NALM6 (cell line): ENCODE measurements around the genes MARCHF2, OR2Z1, OR1M1 and COL5A3.

DNA sequence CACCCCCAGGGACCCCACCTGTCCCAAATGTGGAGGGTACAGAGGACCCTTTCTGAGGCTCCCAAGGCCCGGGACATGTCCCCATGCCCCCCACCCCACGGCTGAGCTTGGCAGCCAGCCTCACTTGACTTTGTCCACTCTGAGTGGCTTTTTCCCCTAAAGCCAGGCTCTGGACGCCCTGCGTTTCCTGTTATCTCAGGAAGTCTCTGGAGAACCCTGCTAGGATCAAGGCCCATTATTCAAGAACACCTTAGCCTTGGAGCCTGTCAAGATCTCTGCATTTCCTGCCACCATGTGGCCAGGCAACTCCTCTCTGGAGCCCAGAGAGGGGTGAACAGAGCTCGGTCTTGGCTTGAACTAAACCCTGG is 4.3 kb downstream of the NDUFA7 start:
- PRO-cap = unidirectional peak, minus-strand start at position 308 of the sequence

DNA sequence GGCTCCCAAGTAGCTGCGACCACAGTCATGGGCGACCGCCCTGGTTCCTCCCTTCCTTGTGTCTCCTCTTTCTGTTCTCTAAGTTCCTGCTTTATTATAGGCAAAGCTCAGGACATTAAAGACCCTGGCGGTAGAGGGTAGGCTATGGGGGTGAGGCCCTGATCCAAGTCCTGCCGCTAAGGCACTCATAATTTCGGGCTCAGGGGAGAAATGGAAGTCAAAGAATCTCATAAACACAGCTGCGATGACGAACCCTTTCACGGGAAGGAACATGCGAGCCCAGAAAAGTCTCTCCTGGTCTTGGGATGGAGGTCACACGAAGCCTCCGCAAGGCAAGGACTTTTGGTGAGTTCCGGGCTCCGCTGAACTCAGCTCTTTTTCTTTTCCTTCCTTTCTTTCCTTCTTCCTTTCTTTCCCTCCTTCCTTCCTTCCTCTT is 919 bp upstream of the ANGPTL4 start:
- PRO-cap = no peak

- PRO-cap = no peak
Measured at GRCh38 chr19:8366384-8366671, 2.4 kb downstream of the ANGPTL4 start.

DNA sequence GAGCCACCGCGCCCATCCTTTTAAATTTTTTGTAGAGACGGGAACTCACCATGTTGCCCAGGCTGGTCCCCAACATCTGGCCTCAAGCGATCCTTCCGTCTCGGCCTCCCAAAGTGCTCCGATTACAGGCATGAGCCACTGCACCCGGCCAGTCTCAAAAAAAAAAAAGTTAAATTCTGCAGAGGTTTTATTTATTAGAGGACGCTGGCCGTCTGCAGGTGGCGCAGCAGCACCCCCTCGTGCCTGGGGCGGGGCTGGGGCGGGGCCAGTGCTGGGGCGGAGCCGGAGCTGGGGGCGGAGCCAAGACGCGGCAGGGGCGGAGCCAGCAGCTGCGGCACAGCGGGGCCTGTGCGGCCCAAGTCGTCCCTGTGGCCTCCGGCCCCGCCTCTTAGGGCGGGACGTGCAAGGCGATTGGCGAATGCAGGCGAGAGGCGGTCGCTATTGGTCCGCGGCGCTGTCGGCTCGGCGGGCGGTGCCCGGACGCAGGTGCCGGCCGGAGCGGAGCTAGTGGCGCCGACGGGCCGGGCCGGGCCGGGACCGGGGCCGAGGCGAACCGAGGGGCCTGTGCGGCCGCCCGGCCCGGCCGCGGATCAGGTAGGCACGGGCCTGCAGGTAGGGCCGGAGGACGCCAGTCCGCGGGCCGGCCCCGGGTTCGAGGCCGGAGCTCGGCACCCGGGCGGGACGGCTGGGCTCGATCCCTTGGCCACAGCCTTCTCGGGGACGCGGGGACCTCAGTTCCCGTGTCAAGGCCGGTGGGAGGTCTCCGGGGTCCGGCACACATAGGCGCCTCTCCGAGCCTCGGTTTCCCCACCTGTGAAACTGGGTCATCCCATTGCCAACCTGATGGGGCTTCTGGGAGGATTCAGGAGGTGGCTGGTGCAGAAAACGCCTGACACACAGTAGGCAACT is at the start of gene MARCHF2:
MARCHF2 (plus strand) TSS at position 479 of the 909 bp plus-strand sequence.
- PRO-cap = bidirectional peak, plus-strand start at position 468 of the sequence, minus-strand start at position 167 of the sequence

GRCh38 chr19:8417842-8418529 is 4.9 kb downstream of the MARCHF2 start:
- PRO-cap = no peak

DNA sequence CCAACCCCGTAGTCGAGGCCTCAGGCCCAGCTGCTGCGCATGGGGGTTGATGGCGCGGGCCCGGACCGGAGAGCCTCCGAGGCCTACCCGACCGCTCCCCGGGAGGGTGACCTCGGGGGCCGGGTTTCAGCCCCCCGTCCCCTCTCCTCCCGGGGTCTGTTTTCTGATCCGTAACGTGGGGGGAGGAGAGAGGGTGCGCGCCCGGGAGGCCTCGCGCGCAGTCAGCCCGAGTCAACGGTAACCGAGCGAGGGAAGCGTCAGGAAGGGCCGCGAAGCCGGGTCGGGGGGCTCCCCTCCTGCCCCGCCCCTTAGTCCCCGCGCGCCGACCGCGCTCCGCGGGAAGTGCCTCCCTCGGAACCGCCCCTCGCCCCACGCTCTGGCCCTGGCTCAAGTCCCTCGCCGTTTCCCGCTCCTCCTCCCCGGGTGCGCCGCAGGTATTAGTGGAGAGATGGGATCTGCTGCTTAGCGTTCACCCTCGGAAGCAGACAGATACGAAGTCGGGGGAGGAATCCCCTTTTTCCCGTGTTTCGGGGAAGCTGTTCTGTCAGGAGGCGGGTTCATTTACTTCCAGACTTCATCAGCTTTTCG is 671 bp downstream of the HNRNPM start:
- PRO-cap = no peak

DNA sequence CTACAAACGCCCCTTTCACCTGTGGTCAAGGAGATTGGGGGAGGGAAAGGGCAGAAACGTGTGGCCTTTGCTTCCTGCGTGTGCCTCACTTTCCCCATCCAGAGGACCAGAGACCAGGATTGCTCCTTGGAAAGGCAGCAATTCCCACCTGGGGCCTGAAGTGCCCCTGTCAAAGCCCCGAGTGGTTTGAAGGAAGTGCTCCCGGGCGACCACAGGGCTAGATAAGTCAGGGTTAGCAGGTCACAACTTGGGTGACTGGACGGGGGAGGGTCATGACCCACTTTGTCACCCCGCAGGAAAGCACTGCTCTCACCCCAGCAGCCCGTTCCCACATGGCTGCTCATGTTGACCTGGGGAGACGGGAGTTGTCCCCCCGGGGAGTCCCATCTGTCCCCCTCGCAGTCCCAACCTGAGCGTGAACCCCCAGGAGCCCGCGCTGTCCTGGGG is 478 bp downstream of the PRAM1 start:
- PRO-cap = no peak

GRCh38 chr19:8555507-8555860 is 21.8 kb downstream of the MYO1F start:
- PRO-cap = no peak

DNA sequence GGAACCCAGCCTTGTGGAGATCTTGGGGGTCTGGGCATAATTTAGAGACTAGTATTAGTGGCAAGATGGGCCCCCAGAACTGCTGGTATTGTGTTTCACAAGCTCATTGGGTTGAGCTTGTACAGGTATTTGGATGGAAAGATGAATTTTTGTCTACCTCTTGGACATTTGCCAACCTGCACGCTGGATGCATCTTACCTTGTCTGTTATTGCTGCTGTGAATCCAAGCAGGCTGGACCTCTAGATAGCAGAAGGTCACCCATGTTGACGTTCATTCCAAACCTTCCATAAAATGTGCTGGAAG is at the start of gene OR2Z1:
OR2Z1 (plus strand) TSS at position 170 of the 304 bp plus-strand sequence.
- PRO-cap = no peak

- PRO-cap = no peak
Measured at GRCh38 chr19:9009441-9009738, 77.5 kb upstream of the OR1M1 start.

- PRO-cap = no peak
Measured at GRCh38 chr19:9050294-9050876, 36.5 kb upstream of the OR1M1 start.

DNA sequence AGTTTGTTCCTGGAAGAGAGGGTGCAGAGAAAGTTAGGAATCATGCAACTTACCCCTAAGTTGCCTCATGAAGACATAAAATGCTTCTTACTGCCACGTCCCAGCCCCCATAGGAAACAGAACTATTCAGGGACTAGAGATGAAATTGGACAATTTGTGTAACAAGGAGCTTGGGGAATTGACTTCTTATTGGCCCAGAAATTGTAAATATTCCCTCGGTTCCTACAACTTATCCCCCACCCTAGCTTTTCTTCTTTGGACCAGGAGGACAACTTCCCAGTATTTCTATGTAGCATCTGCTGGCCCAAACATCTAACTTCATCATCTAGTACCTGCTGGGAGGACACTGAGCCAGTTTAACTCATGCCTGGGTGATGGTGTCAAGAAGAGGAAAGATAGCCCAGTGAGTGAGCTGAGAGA is at the start of gene OR1M1:
OR1M1 (plus strand) TSS at position 307 of the 420 bp plus-strand sequence.
- PRO-cap = no peak

GRCh38 chr19:9527756-9528376 is 10.6 kb downstream of the ZNF426 start:
- PRO-cap = no peak

- PRO-cap = no peak
Measured at GRCh38 chr19:9657840-9658360, 17.0 kb downstream of the ZNF562 start.

DNA sequence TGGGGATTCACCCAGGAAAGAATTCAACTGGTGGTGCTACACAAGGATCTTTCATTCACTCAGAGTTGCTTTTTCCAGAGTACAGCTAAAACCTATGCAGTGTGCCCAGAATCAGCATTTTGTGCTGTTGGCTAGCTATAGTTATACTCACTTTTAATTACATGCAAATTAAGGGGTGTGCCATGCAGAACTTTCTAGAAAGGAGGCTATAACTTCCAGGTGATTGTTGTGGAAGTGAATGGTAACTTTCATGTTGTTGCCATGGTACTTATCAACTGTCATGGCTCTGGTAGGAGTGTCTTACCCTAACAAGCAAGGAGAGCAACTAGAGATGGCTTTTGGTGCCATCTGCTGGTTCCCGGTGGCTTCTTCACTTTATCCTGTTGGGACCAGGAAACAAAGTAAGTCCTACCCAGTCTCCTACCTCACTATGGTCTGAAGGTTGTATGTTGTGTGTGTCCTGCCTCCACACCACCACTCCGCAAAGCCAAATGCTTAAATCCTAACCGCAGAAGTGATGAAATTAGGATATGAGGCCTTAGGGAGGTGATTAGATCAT is 22.8 kb downstream of the FBXL12 start:
- PRO-cap = unidirectional peak, plus-strand start at position 428 of the sequence

DNA sequence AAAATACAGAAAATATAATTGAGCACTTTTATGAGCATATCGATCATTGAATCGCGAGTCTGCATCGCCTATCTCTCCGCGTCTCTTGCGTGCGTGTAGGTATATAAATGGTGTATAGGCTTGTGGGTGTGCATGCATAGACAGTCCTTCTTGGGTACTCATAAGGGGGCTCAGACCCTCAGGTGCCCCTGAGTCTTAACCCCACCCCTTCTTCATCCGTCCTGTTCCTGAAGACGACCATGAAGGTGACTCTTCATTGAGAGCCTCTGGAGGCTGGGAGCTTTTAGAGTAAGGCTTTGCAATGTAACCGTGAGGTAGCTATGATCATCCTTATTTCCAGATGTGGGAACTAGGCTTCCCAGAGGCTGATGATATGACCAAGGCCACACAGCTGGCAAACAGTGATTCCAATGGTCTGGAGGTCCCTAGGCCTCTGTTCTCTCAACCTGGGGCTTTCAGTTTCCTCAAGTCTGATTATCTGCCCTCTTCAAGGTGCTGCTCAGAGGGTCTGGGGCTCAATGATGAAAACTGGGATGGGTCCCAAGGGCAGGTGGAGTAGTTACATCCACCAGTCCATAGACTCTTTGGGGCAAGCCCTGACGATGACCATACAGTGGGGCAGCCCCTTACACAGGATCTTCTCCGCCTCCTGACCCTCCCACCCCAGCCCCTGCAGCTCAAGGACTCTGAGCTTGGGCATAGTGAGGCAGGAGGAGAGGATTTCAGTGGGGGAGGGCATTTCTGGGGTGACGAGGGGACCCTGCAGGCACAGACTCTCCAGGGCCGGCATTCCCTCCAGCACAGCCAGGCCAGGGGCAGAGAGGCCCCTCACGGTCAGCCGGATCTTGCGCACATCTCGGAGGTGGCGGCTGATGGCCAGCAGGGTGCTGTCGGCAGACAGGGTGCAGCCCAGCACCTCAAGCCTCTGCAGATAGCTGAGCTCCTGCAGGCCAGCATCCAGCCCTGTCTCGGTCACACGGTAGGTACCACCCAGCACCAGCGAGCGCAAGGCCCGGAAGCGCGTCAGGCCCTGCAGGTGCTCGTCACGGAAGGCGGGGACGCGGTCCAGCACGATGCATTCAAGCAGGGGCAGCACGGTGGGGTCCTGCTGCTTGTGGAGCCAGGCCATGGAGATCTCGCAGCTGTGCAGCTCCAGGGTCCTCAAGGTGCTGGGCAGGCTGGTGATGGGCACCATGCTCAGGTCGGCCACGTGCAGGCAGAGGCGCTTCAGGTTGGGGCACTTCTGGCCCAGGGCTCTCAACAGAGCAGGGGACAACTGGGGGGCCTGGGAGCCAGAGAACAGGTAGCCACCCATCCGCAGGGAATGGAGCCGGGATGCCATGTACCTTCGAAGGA is 8.1 kb downstream of the FBXL12 start:
- PRO-cap = no peak

GRCh38 chr19:9934077-9934849 is 2.1 kb downstream of the OLFM2 start:
- PRO-cap = no peak

GRCh38 chr19:9978635-9979260 is 31.6 kb downstream of the COL5A3 start:
- PRO-cap = no peak

- PRO-cap = no peak
Measured at GRCh38 chr19:10010062-10010845, at the start of gene COL5A3. Gene COL5A3 (minus strand): TSS chr19:10010504.

DNA sequence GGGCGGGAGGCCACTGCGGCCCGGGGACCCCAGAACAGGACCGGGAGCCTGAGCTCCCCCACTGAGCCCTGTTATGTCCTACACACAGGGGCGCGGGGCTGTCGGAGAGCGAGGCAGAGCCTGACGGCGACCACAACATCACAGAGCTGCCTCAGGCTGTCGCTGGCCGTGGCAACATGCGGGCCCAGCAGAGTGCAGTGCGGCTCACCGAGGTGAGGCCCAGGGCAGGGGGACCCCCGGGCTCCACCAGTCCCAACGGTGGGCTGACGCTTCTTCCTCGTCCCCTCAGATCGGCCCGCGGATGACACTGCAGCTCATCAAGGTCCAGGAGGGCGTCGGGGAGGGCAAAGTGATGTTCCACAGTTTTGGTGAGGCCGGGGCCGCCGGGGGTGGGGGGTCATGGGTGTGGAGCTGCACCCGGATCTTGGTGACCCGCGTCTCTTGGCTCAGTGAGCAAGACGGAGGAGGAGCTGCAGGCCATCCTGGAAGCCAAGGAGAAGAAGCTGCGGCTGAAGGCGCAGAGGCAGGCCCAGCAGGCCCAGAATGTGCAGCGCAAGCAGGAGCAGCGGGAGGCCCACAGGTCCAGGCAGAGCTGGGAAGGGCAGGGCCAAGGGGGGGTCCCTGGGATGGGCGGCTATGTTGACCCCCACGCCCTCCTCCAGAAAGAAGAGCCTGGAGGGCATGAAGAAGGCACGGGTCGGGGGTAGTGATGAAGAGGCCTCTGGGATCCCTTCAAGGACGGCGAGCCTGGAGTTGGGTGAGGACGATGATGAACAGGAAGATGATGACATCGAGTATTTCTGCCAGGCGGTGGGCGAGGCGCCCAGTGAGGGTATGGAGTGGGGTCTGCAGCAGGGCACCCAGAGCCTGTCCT is 1.2 kb upstream of the P2RY11 start:
- PRO-cap = no peak